Left colon (tissue), 1 donor: ENCODE measurements around a stretch of chr1.

GRCh38 chr1:43439525-43439740 lies 14.3 kb downstream of the HYI start:
- PRO-cap: no peak

GRCh38 chr1:43448979-43449428 lies 4.7 kb downstream of the HYI start:
- PRO-cap: no peak

DNA sequence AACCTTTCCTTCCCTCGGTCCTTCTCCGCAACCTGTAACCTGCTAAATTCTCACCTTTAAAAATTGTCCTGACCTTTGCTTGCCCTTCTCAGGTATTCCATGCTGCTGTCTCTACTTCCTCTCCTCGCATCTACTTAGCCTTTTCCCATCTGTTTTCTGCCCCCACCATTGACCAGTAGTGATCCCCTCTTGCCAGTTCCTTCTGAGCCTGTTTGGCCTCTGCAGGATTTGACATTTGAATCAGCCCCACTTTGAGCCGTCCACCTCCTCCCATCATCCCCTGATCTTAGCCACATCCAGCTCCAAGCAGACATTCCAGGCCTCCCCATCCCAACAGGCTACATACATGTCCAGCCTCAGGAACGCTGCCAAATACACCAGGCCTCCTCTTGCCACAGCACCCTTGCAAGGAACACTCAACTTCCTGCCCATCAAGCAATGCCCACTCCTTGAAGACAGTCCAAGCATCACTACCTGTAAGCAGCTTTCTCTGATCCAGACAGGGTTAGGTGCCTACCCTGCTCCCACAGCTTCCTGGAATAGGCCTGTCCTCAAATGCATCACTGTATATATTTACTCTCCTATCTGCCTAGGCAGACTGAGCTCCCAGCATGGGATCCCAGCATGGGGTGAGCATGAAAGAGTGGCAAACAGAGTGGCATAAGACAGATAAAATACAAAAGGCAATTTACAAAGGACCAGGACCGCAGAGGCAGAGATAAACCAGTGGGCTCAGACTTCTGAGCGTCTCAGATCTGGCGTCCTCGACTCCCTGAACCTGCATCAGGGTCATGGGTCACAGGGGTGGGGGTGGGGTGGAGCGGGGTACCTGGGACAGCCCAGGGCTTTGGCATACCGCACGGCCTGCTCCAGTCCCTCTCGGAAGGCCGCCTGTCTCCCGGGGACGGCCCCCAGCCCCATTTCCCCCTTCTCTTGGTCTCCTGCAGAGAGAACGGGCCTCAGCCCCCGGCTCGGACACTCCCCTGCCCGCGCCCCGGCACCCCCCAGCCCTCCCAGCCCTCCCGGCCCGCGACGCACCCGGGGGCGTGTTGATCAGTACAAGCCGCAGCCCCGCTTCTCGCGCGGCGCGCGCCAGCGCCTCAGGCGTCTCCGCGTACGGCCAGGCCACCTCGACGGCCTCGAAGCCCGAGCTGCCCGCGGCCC lies 792 bp downstream of the HYI start:
- PRO-cap: unidirectional peak, plus-strand start at position 448 of the sequence; unidirectional peak, plus-strand start at position 1,040 of the sequence

GRCh38 chr1:43543369-43543980 lies 12.8 kb downstream of the PTPRF start:
- PRO-cap: no peak

GRCh38 chr1:43552588-43553392 lies 22.1 kb downstream of the PTPRF start:
- PRO-cap: bidirectional peak, plus-strand start at chr1:43553045, minus-strand start at chr1:43552805

DNA sequence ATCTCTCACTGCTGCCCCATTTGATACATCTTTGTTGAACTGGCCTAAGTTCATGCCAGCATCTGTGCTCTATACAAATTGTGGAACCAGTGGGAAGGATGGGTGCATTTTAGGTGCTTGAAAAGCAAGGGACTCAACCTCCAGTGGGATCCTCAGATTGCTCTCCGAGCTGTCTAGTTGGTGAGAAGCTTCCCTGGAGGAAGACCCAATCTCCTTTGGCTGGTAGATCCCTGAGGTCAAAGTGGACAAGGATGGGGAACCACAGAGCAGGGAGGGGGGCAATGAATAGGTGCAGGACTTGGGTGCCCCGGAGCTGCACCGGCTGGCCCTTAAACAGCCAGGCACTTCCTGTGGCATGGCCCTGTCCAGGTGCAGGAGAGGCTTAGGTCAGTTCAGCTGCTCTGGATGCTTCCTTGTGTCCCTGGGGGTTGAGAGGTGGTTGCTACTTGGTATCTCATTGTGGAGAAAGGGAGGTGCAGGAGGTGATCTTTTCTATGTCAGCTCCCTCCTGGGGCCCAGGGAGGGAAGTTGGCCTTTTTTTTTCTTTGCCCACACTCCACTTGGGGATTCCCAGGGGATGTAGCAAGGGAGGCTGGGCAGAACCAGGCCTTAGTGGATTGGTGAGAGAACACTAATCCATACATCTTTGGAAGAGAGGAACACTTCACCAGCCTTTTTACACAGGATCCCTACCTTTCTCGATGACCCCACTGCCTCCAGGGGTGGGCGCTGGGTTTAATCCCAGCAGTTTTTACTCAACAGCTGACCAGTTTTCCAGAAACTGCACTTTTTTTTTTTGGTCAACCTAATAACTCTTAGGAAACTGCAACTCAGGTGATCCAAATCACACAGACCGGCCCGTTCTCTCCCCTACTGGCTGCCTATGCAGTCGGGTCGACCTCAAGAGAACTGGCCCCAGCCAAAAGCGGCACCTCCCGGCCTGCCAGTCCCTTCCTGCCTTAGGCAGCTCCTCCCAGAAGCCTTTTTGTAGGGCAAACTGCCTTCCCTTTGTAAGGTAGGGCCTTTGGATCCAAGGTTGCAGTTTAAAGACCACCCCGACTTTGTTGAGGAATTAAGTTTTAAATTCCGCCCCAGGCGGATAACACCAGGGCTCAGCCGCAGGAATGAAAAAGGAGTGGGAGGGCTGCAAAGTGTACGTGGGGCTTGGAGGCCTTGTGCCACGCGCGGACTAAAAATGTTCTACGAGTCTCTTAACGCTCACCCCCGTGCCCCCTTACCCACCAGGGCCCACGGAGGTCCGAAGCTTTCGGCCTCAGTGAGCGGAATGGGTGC lies 1.1 kb upstream of the ST3GAL3 start:
- PRO-cap: unidirectional peak, plus-strand start at position 1,127 of the sequence; unidirectional peak, plus-strand start at position 1,196 of the sequence

DNA sequence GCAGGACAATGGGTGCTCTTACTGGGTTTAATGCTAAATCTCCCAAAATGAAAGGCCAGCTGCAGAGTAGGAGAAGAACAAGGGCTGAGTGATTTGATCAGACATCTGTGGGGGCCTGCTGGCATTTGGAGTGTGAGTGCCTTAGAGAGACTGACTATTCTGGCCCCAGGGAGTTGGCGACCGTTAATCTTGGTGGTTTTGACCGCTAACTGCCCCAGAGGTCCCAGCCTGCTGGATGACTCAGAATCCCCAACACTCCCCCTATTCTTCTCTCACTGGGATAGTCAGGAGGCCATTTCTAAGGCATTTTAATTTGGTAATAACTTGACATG lies 98.5 kb upstream of the ARTN start:
- PRO-cap: no peak

- PRO-cap: no peak
Measured at GRCh38 chr1:43880459-43880923, 53.1 kb upstream of the ARTN start.

- PRO-cap: no peak
Measured at GRCh38 chr1:43966377-43967219, 3.2 kb upstream of the DPH2 start.

DNA sequence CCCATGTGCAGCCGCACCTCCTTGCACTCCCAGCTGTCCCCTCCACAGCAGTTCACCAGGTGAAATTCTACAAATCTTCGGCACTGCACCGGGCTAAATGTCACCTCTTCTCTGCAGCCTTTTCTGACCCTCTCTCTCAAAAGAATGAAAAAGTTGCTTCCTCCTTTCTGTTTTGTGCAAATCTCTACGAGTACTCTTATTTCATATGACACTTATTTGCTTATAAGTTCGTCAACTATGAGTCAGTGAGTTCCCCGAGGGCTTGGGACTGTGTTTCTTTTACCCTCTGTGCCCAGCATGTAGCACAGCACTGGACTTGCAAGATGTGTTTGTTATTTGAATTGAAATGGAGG lies 6.4 kb downstream of the SLC6A9 start:
- PRO-cap: no peak

DNA sequence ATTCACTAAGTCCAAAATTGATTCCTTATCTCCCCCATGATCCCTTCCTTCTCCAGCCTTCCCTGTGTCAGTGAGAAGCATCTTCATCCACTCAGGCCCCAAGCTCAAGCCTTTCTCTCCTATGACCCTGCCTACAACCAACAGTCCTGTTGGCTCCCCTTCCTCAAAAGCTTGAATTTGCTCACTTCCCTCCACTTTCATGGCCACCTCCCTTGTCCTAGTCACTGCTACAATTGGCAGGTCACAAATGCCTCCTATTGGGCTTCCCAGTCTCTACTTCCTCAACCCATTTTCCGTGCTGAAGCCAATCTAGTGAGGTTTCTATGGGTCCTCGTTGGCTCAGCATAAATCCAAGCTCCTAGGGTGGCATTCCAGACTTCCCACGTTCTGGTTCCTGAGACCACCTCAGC lies 40.2 kb upstream of the SLC6A9 start:
- PRO-cap: no peak

- PRO-cap: bidirectional peak, plus-strand start at chr1:44262723, minus-strand start at chr1:44262541
Measured at GRCh38 chr1:44262408-44262992, 49.2 kb downstream of the DMAP1 start.

GRCh38 chr1:44422140-44422834 lies 17.2 kb downstream of the RNF220 start:
- PRO-cap: no peak

GRCh38 chr1:44524137-44524676 lies 119.2 kb downstream of the RNF220 start:
- PRO-cap: no peak

GRCh38 chr1:44542883-44543301 lies 131.4 kb downstream of the TMEM53 start:
- PRO-cap: no peak

DNA sequence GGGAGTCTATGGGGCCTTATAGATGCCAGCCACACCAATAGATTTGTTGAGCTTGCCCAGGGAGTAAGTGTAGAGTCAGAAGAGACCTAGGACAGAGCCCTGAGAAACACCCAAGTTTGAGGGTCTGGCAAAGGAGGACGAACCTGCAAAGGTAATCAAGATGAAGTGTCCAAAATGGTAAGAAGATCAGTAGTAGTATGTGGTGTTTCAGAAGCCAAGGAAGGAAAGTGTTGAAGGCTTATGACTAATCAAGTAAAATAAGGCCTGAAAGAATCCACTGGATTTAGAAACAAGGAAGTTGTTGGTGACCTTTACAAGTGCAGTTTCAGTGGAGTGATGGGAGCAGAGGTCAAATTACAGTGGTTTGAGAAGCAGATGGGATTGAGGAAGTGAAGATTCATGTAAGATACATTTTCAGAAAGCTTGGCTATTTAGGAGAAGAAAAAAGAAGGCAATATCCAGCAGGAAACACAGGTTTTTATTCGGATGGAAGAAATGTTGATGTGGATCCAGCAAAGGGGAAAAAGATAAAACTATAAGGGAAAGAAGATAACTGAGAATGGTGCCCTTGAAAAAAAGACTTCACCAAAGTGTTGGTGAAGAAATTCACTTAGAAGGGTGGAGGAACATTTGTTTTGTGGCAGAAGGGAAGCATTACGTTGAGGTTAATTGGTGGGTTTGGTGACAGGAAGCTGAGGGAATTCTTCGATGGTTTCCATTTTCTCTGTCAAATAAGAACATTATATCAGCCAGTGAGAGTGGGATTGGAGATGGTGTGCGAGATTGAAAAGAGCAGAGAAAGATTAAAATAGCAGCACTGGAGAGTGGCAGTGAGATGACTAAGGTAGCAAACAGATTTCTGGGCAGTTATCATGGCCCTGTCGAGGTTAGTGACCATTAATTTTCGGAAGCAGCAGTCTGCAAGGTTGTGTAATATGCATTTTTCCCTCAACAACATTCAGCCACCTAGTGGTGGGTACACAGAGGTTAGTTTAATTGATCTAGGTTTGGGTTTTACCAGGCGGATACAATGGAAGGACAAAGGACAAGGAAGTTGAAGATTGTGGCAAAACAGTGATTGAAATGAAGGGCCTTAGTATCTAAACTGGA lies 2.2 kb downstream of the ARMH1 start:
- PRO-cap: bidirectional peak, plus-strand start at position 374 of the sequence, minus-strand start at position 229 of the sequence

GRCh38 chr1:44684461-44684953 lies 10.0 kb downstream of the ARMH1 start:
- PRO-cap: no peak

GRCh38 chr1:44708619-44709069 lies 31.0 kb upstream of the KIF2C start:
- PRO-cap: no peak

DNA sequence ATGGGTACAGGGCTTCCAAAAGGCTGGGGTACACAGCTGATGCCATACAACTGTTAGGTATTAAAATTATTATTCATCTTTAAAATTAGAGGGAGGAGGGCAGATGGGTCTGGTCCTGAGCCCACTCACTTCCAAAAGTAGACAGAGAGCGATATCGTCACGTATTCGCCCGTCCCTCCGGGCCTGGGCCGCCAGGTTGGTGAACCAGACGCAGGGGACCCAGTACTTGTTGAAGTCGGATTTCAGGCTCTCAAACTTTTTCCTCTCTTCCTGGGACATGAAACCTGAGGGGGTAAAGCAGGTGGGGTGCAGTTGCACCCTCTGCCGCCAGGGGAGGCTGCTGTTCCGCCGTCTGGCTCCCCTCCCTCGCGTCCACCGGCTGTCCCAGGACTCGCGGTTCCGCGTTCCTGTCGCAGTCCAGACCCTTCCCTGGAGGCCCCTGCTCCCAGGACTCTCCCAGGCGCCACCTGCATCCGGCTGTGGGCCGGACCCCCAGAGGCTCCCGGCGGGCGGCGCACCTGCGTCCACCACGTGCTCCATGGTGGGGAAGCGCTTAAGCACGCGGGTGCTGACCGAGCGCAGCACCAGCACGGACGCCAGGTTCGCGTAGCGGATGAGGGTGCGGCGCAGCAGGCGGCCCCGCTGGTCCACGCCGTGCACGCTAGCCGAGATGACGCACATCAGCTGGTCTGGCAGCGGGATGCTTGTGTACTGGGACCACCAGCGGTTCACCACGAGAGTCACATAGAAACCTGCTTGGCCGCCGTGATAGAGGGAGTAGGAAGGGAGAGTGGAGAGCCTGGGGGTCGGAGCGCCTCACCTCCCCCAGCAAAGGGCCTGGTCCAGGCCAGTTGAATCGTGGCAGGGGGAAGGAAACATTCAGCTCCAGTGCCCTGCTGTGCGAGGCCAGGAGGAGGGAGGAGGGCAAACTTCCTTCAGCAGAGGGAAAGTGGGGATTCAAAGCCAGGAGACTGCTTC lies 1.7 kb downstream of the BEST4 start:
- PRO-cap: no peak

DNA sequence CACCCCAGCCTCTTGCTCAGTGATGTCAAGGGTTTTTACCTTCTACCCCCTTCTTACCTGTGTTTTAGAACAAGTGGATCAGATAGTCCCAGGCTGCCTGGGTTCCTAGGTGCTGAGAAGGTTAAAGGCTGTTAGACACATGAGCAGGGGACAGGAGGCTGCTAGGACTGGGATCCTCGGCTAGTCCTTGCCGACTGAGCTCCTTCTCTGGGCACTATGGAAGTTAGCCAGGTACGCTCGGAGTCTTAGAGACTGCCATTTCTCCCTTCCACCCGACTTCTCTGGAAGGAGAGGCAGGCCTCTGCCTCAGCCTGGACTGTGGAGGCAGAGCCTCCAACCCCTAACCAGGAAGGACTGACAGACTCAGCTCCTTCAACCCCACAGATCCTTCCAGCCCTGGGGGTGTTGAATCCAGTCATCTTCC lies 412 bp downstream of the DYNLT4 start:
- PRO-cap: no peak